SK-MEL-5 (cell line): ENCODE measurements around the genes NFKB2, NT5C2, INA and NEURL1.

GRCh38 chr10:102376425-102377310, 18.8 kb upstream of the NFKB2 start:
RAMPAGE:
- cytosol, long total RNA: no peak
- long total RNA: no peak
- nucleus, long total RNA: no peak

GRCh38 chr10:102380198-102380779, 15.2 kb upstream of the NFKB2 start:
RAMPAGE:
- cytosol, long total RNA: no peak
- long total RNA: no peak
- nucleus, long total RNA: no peak

DNA sequence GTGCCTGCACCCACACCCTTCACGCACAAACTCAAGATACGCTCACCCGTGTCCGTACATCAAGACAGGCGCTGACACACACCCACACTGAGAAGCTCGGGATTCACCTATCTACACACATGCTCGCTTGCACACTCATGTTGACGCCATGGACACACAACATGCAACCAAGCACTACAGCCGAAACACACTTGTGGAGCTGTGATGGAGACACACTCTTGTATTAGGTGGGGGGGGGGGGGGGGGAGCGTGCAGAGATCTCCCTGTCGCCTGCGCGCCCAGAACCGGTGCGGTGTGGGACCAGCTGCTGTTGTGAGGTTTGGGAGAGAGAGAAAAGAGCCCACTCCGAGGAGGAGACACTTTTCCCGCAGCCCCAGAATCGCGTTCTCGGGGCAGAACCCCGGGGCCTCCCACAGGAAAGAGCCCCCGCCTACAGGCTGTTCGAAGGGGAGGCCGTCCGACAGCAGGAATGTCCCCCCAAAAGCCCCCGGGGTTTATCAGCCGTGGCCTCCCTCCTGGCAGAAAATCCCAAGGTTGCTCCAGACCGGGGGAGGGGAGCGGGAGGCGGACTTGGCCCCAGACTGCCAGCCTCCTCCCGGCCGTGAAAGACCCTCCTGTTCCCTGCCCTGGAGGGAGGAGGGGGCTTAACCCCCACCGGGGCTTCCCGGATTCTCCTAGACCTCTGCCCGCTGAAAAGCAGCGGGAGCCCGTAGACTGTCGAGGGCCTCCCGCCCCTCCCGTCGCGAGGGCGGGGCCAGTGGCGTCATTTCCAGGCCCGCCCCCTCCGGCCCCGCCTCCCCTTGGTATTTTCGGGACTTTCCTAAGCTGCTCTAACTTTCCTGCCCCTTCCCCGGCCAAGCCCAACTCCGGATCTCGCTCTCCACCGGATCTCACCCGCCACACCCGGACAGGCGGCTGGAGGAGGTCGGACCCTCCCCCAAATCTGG, at the start of gene NFKB2:
Gene NFKB2, plus strand, starts transcription at position 833 of the 947 bp plus-strand sequence.
RAMPAGE:
- cytosol, long total RNA: no peak
- long total RNA: start-site peak on the plus strand centred at position 822 of the sequence, 83 bp wide, 10 and 10 reads in 2 replicates
- nucleus, long total RNA: no peak

RAMPAGE:
- cytosol, long total RNA: no peak
- long total RNA: no peak
- nucleus, long total RNA: no peak
Measured at GRCh38 chr10:102401218-102401714, 5.8 kb downstream of the NFKB2 start.

GRCh38 chr10:102434517-102434995, 2.2 kb upstream of the CUEDC2 start:
RAMPAGE:
- cytosol, long total RNA: no peak
- long total RNA: no peak
- nucleus, long total RNA: no peak

RAMPAGE:
- cytosol, long total RNA: no peak
- long total RNA: no peak
- nucleus, long total RNA: no peak
Measured at GRCh38 chr10:102641853-102642240, 2.4 kb upstream of the TRIM8 start.

DNA sequence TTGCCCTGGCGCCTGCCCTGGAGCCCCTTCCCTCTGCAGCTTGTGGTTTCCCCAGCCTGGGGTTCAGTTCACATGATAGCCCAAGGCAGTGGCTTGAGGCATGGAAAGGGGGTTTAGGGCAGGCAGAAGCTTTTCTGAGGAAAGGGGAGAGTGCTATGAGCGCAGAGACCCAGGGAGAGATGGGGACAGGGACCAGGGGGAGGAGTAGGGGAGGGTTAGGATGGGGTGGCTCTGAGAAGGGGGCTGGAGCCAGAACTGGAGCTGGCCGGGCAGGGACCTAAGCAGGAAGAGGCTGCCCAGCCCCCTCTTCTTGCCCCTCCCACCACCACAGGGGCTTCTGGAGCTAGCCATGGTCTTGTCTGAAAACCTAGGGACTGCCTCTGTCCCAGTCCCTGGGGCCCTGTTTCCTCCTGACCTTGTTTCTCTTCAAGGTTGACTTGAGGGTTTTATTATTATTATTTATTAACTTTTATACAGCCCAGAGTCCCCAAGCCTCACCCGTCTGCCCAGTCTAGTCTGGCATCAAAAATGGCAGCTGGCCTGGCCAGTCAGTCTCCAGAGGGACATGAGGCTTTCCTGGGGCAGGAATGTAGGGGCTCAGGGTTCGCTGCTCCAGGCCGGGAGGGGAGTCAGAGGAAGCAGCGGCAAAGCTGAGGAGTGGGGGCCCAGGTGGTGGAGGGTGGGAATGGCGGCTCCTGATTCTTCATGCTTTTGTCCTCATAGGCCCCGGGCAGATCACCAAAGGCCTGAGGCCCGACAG, 5.6 kb downstream of the TRIM8 start:
RAMPAGE:
- cytosol, long total RNA: no peak
- long total RNA: no peak
- nucleus, long total RNA: no peak

DNA sequence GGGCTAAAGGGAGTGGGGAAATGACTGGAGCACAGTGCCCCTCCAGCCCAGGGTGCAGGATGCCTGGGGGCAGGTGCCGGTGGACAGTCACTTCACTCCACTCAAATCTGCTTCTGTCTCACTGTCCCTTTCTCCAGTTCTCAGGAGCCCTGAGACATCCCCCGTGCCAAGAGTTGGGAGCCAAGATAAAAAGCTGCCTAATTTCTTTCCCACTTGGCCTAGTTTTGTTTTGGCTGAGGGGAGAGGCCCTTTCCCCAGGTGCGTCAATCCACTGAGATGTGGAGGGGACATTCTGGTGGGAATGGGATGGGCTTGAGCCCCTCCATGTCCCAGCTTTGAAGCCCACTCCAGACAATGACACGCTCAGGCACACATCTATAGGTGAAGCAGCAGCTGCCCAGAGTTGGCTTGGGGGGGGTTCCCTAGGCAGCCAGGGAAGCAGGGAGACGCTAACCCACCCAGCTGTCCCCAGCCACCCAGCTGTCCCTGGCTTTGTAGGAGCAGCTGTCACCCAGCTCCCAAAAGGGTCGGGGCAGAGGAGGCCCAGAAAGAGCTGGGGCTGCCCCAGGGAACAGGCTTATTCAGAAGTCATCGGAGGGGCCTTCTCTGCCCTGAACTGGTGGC, 16.3 kb downstream of the TRIM8 start:
RAMPAGE:
- cytosol, long total RNA: no peak
- long total RNA: no peak
- nucleus, long total RNA: no peak

DNA sequence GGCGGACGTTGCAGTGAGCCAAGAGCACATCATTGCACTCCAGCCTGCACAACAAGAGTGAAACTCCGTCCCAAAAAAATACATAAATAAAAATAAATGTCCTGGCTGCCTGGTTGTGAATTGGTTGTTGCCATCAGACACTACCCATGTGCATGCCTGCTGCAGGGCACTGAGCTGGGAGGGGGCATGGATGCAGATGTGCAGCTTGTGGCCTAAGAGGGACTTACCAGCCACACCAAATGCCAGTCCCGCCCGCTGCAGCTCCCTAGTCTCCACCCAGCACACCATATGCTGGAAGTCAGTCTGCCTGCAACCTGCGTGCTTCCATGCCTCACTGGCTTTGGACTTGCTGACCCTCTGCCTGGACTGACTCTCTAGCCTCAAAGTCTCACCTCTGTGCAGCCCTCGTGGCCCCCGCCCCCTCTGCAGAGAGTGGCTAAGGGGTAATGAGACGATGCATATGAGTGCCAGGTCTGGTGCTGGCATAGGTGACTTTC, 21.5 kb downstream of the TRIM8 start:
RAMPAGE:
- cytosol, long total RNA: no peak
- long total RNA: no peak
- nucleus, long total RNA: no peak

GRCh38 chr10:102678737-102679478, 34.6 kb downstream of the TRIM8 start:
RAMPAGE:
- cytosol, long total RNA: no peak
- long total RNA: no peak
- nucleus, long total RNA: no peak

GRCh38 chr10:102718134-102718700, 3.8 kb downstream of the SFXN2 start:
RAMPAGE:
- cytosol, long total RNA: no peak
- long total RNA: no peak
- nucleus, long total RNA: no peak

DNA sequence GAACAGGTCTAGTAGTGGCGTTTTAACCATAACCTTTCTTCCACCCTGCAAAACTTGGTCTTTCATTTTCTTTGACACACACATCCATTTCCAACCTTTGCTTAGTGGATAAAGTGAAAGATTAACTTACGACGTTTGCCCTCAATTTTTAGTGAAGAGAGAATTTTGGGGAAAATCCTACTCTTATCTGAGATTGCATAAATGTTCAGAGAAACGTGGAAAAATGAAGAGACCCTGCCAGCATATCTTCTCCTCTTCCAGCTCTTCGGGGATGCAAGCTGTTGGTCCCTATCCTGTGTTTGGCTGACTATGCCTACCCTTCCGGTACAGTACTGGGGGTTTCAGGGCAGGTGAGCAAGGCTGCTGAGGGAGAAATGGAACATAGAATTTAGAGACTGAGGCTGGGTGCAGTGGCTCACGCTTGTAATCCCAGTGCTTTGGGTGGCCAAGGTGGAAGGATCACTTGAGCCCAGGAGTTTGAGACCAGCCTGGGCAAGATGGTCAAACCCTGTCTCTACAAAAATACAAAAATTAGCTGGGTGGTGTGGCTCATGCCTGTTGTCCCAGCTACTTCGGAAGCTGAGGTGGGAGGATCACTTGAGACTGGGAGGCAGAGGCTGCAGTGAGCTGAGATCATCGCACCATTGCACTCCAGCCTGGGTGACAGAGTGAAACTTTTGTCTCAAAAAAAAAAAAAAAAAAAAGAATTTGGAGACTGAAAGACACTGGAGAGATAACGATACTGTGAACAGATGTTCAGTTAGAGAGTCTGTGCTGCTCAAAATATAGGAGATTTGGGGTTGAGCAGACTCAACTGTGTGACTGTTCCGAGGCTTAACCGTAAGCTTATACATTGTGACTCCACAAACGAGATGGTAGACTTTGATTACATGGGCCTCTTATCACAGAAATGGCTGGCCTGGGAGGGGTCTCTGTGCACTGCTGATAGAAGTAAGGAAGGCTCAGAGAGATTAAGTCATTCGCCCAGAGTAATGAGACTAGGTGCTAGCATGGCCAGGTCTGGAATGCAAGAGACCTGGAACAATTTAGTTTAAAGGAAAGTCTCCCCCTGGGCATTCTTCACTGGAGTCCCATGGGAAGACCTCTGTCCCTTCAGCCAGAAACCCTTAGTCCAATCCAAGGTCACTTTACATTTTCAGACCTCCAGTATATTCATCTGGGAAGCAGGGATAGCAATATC, 19.2 kb downstream of the WBP1L start:
RAMPAGE:
- cytosol, long total RNA: no peak
- long total RNA: no peak
- nucleus, long total RNA: no peak

DNA sequence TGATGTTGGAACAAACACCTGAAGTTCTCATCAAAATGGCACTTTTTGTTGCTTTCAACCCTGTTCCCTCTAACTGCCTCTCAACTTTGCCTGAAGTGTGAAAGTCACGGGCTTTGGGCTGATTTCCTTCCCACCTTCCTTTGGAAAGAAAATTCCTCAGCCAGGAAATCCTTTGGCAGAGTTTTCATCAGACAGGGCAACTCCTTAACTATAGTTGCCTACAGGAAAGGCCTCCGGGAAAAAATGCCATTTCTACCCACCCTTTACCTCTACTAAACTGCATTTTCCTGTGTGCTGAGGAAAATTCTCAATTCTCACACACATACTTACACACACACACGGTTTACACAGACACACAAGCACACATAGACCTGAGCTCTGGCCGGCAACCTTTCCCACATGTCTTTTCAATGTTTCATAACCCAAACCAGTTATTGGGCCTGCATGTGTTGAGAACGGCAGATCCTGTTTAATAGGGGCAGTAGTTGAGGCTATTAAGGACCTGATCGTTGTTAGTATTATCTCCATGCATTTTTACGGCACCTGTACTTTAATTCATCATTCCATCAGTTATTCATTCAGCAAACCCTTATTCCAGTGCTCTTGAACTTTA, 36.4 kb downstream of the CYP17A1 start:
RAMPAGE:
- cytosol, long total RNA: no peak
- long total RNA: no peak
- nucleus, long total RNA: no peak

RAMPAGE:
- cytosol, long total RNA: start-site peak on the minus strand at chr10:103193255-103193308, 160 and 87 reads in 2 replicates
- long total RNA: no peak
- nucleus, long total RNA: start-site peak on the minus strand at chr10:103193252-103193315, 152 and 52 reads in 2 replicates
Measured at GRCh38 chr10:103192777-103193527, at the start of gene NT5C2. Gene NT5C2, minus strand, starts transcription at chr10:103193272.

DNA sequence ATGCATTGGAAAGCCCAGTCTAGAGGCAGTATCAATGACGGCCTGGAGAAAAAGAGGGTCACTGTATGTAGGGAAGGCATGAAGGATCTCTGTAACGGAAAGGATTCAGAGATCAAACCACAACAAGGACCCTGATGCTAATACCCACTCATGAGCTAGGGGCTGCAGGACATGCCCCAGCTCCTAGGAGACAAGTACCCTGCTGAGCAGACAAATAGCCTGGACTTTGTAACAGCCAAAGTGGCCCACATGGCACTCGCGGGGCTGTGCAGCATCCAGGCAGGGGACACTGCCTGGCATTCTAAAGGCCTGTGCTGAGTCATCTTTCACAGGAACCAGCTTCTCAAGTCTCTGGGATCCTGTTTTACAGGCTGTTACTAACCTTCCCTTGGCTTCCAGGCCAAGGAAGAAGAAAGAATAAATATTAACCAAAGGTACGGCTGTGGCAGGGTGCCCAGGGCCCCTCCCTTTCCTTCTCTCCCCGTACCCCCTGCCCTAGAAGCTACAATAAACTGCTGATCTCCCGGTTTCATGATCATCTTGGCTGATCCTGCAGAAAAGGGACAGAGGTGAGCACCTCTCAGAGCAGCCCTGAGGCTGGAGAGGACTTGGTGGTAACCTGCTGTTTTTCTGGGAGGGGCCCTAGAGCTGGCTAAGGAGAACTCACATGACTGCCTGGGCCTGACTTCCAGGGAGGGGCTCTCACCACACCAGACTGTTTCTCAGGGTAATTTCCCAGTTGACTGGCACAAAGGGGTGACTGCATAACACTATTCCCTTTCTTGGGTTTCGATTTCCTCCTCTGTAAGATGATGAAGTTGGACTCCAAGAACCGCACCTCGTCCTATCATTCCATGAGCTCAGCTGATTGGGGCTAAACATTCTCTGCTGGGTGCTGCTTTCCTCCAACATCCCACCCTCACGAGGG, 4.2 kb upstream of the RPEL1 start:
RAMPAGE:
- cytosol, long total RNA: no peak
- long total RNA: no peak
- nucleus, long total RNA: no peak

DNA sequence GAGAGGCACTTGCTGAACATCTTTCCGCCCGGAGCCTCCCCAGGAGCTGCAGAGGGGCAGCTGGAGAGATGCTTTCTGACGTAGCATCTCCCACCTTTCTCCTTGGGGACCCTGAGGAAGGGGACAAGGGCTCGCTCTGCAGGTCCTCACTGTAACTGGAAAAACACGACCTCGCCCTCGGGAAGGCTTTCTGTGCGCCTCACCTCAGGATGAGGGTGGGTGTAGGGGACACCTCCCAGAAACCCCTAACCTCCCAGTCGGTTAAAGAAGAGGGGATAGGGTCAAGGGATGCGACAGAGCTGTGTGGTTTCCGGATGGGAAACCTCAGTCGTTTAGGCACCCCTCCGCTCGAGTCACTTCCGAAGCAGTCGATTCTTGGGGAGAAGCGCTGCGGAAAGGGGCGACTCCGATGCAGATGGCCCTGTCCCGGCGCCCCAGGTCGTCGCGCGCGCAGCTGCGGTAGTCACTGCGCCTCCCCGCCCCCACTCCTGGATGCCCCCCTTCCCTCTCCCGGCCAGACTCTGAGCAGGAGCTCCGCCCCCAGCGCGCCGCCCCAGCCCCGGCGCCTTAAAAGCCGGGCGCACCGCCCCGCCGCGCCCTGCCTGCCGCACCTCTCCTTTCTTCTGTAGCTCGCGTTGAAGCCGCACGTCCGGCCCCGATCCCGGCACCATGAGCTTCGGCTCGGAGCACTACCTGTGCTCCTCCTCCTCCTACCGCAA, at the start of gene INA:
Gene INA, plus strand, starts transcription at position 596 of the 719 bp plus-strand sequence.
RAMPAGE:
- cytosol, long total RNA: no peak
- long total RNA: no peak
- nucleus, long total RNA: no peak

DNA sequence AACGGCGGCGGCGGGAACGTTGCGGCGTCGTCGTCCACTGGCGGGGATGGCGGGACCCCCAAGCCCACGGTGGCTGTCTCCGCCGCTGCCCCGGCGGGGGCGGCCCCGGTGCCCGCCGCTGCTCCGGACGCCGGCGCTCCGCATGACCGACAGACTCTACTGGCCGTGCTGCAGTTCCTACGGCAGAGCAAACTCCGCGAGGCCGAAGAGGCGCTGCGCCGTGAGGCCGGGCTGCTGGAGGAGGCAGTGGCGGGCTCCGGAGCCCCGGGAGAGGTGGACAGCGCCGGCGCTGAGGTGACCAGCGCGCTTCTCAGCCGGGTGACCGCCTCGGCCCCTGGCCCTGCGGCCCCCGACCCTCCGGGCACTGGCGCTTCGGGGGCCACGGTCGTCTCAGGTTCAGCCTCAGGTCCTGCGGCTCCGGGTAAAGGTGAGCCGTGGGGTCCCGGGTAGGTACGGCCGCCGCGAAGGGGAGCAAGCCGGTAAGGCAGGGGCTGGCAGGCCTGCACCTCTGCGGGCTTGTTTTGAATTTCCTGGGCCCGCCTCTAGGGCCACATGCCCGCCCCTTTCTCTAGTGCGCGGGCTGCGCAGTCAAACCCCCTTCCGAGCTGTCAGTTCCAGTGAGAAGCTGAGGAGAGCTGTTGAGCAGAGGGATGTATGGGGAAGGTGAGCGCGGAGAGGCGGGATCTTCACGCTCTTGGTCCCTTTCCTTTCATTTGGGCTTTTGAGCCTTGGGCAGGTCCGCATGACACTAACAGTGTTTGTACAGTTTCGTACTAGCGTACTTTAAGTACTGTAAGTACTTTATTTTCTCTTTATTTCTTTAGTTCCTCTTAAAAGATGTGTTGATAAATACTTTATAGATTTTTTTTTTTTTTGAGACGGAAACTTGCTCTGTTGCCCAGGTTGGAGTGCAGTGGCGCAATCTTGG, 610 bp downstream of the TAF5 start:
RAMPAGE:
- cytosol, long total RNA: no peak
- long total RNA: no peak
- nucleus, long total RNA: no peak

DNA sequence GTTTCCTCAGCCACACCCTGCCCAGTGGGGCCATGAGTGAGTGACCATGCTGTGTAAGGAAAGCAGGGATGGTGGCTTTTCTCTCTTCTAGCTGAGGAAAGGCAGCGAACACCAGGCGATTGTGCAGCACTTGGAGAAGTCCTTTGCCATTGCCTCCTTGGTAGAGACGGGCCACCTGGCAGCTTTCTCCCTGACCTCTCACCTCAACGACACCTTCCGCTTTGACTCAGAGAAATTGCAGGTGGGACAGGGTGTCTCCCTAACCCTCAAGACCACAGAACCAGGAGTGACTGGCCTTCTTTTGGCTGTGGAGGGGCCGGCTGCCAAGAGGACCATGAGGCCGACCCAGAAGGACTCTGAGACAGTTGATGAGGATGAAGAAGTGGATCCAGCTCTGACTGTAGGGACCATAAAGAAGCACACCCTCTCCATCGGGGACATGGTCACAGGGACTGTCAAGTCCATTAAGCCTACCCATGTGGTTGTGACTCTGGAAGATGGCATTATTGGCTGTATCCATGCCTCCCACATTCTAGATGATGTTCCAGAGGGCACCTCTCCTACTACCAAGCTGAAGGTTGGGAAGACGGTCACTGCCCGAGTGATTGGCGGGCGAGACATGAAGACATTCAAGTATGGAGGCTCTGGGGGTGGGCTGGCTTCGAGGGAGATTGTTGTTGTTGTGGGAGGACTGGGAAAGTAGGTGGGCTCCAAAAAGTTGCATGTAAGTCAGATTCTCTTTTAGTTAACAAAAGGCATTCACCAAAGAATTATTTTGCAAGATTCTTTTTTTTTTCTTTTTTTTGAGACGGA, 27.1 kb downstream of the CALHM2 start:
RAMPAGE:
- cytosol, long total RNA: no peak
- long total RNA: no peak
- nucleus, long total RNA: no peak

RAMPAGE:
- cytosol, long total RNA: no peak
- long total RNA: no peak
- nucleus, long total RNA: no peak
Measured at GRCh38 chr10:103493361-103494145, at the start of gene NEURL1. Gene NEURL1, plus strand, starts transcription at chr10:103493705.

DNA sequence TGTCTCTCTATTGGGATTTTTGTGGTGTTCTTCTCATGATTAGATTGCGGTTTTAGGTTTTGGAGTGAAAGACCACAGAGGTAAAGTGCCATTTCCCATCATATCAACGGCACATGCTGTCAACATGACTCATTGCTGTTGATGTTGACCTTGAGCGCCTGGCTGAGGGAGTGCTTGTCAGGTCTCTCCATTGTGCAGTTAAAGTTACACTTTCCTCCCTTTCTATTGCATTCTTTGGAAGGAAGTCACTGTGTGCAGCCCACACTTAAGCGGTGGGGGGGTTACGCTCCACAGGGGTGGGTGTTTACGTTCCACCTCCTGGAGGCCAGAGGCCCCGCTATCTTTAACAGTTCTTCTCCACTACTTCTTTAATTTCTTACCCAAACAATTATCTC, 10.9 kb downstream of the NEURL1 start:
RAMPAGE:
- cytosol, long total RNA: no peak
- long total RNA: no peak
- nucleus, long total RNA: no peak